Kidney (tissue), 2 donors: ENCODE measurements around the genes C3, GPR108 and INSR.

- PRO-cap, result no peak
- RRBS, result no CpG with 5 or more reads among the region's 20 CpGs
Measured at GRCh38 chr19:6469001-6470169, 5.3 kb downstream of the CRB3 start.

DNA sequence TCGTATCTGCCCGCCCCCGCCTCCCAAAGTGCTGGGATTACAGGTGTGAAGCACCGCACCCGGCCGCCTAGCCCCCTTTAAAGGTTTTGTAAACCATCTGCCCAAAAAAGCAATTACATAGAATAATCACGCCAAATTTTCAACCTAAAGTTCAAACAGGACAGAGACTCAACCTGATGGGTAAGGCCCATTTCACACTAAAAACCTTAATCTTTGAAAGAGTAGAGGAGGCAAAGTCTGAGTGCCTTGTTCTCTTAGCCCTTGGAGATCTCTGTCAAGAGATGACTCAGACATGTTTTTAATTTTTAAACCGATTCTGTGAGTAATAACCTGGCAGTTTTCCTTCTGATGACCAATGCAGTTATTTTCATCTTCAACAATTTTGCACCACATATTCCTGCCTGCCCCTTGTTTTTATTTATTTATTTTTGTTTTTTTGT is 11.6 kb upstream of the TNFSF9 start:
- PRO-cap, result no peak
- RRBS, result no CpG with 5 or more reads among the region's 8 CpGs

DNA sequence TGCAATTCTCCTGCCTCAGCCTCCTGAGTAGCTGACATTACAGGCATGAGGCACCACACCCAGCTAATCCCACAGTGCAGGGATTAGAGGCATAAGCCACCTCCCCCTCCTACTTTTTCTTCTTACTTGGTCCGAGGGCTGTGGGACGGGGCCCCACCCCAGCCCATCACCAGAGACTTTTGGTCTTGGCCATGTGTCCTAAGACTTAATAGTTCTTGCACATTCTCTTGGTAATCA is 17.8 kb upstream of the CD70 start:
- PRO-cap, result no peak
- RRBS, result no CpG with 5 or more reads among the region's 2 CpGs

DNA sequence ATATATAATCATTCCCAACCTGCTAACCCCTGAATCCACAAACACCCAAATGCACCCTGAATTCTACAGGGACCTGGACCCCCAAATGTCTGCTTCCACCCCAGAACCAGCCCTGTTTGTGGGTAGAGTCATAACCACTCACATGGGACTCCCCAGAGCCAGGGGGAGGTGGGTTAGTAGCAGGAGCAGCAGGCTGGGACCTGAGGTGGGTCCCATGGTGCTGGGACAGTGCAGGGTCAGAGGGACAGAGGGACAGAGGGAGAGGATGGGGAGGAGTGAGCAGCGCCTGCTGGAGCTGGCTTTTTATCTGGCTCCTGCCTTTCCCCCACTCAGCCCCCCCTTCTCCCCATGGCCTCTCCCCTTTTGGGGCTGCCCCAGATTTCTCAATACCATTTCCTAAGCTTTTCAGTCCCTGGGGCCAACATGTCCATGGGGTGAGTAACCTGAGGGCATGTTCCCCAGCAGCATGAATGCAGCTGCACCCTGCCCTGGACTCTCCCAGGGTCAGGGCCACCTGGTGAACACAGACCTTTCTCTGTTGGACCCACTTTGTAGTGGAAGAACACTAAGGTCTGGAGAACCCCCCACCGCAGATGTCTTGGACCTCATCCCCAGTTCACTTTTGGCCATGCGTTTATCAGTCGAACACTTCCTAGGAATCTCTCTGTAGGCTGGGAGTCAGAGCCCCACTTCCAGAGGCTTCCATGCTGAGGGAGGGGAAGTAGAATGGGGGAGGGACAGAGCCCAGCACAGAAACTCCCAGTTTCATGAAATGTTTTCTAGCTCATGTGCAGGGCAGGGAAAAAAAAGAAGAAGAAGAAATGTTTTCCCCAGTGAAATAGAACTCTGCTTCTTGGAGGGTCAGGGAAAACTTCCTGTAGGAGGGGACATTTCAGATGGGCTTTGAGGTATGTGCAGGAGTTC is at the start of gene C3:
C3 (minus strand) TSS at position 277 of the 924 bp plus-strand sequence.
- PRO-cap, result unidirectional peak, minus-strand start at position 277 of the sequence
- RRBS, result no CpG with 5 or more reads among the region's 4 CpGs

GRCh38 chr19:6736845-6737721 is at the start of gene GPR108:
Gene GPR108, minus strand, starts transcription at chr19:6737580.
- PRO-cap, result unidirectional peak, minus-strand start at chr19:6737290; unidirectional peak, minus-strand start at chr19:6737571
- RRBS, result under 1% methylated on average over 9 of the region's 62 CpGs

GRCh38 chr19:6760509-6761313 is 6.5 kb downstream of the SH2D3A start:
- PRO-cap, result no peak
- RRBS, result 96% methylated on average over 3 of the region's 22 CpGs

DNA sequence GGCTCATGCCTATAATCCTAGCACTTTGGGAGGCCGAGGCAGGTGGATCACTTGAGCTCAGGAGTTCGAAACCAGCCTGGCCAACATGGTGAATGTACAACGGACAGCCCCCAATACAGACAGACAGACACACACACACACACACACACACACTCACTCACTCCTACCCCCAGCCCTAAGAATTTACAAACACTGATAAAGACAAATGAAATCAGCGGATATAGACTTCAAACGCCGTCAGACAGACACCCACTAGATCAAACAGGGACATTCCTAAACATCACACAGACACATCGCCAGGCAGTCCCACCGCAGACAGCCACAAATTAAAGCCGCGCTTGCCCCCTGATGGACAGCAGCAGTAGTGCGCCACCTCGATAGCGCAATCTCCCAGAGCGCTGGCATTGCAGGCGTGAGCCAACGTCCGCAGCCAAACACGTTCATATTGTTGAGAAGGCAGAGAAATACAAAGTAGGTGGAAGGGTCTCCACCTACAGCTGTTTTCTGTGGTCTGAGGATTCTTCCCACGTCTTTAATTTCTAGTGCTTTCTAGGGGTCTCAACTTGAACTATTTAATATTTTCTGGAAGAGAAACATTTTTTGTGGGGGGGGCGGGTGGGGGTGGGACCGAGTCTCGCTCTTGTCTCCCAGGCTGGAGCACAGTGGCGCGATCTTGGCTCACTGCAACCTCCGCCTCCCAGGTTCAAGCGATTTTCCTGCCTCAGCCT is 24.6 kb upstream of the ADGRE1 start:
- PRO-cap, result no peak
- RRBS, result no CpG with 5 or more reads among the region's 26 CpGs

- PRO-cap, result no peak
- RRBS, result no CpG with 5 or more reads among the region's 12 CpGs
Measured at GRCh38 chr19:6863481-6864021, 23.8 kb upstream of the ADGRE1 start.

GRCh38 chr19:6997679-6998125 is 23.5 kb downstream of the MBD3L2B start:
- PRO-cap, result no peak
- RRBS, result 67% methylated on average over 1 of the region's 7 CpGs

- PRO-cap, result unidirectional peak, minus-strand start at chr19:7159590
- RRBS, result no CpG with 5 or more reads among the region's 13 CpGs
Measured at GRCh38 chr19:7159406-7160025, 90.0 kb downstream of the ZNF557 start.

DNA sequence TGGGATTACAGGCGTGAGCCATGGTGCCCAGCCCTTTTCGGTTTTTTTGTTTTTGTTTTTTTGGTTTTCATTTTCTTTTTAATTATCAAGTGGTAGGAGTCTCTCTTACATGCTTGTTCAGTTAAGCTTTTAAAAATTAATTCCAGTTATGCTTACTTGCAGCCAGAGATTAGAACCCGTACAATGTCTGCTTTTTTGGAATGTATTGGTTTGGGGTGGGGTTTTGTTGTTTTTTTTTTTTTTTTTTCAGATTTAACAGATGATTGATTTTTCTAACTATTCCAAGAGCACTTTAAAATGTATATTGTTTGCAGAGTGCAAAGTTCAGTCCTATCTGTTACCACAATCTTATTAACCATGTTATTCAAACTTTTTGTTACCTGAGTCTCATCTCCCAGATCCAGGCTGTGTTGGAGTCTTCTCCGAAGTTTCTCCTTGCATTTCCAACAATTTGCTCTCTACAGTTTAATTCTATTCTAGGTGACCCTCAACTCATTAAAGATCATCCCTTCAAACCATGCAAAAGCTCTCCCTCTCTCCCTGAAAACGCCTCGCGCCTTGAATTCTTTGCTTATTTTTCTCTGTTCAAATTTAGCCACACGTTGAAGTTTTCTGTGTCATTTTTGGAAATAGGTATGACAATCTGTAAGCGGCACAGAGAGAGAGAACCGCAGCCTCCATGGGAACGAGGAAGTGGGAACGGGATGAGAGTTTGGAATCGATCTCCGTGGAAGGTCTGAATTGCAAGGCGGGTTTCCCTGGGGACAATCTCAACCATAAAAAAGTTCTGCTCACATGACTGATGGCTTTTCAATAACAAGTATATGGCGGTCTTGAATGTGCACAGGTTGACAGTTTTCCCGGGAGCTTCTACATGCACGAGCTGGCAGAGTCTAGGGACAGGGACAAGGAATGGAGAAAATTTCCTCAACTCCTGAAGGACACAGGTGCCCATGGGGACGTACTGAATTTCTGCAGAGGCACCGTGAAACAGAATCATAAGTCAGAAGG is 91.1 kb downstream of the INSR start:
- PRO-cap, result no peak
- RRBS, result no CpG with 5 or more reads among the region's 20 CpGs

GRCh38 chr19:7293712-7294706 is at the start of gene INSR:
Gene INSR, minus strand, starts transcription at chr19:7294414.
- PRO-cap, result unidirectional peak, minus-strand start at chr19:7294024; bidirectional peak, plus-strand start at chr19:7294582, minus-strand start at chr19:7294414
- RRBS, result 3% methylated on average over 42 of the region's 128 CpGs

- PRO-cap, result no peak
- RRBS, result no CpG with 5 or more reads among the region's 12 CpGs
Measured at GRCh38 chr19:7337231-7338188, 11.2 kb upstream of the ARHGEF18 start.

GRCh38 chr19:7415493-7416148 is 66.9 kb downstream of the ARHGEF18 start:
- PRO-cap, result no peak
- RRBS, result no CpG with 5 or more reads among the region's 16 CpGs

GRCh38 chr19:7500742-7501725 is 3.7 kb downstream of the TEX45 start:
- PRO-cap, result no peak
- RRBS, result 4% methylated on average over 45 of the region's 104 CpGs

- PRO-cap, result no peak
- RRBS, result no CpG with 5 or more reads among the region's 5 CpGs
Measured at GRCh38 chr19:7506855-7507113, 9.1 kb upstream of the ZNF358 start.

GRCh38 chr19:7514970-7515775 is 730 bp upstream of the ZNF358 start:
- PRO-cap, result no peak
- RRBS, result no CpG with 5 or more reads among the region's 17 CpGs

DNA sequence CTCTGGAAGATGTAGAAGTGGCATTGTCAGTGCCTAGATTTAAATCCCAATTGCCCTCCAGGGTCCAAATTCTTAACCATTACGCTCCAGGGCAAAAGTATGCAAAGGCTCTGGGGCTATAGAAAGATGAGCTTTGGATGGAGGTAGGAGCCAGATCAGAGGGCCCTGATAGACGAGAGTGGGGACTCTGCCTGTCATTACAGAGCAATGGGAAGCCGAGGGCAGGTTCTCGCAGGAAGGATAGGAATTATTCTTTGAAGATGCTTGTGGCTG is 664 bp upstream of the MCOLN1 start:
- PRO-cap, result no peak
- RRBS, result no CpG with 5 or more reads among the region's 4 CpGs

DNA sequence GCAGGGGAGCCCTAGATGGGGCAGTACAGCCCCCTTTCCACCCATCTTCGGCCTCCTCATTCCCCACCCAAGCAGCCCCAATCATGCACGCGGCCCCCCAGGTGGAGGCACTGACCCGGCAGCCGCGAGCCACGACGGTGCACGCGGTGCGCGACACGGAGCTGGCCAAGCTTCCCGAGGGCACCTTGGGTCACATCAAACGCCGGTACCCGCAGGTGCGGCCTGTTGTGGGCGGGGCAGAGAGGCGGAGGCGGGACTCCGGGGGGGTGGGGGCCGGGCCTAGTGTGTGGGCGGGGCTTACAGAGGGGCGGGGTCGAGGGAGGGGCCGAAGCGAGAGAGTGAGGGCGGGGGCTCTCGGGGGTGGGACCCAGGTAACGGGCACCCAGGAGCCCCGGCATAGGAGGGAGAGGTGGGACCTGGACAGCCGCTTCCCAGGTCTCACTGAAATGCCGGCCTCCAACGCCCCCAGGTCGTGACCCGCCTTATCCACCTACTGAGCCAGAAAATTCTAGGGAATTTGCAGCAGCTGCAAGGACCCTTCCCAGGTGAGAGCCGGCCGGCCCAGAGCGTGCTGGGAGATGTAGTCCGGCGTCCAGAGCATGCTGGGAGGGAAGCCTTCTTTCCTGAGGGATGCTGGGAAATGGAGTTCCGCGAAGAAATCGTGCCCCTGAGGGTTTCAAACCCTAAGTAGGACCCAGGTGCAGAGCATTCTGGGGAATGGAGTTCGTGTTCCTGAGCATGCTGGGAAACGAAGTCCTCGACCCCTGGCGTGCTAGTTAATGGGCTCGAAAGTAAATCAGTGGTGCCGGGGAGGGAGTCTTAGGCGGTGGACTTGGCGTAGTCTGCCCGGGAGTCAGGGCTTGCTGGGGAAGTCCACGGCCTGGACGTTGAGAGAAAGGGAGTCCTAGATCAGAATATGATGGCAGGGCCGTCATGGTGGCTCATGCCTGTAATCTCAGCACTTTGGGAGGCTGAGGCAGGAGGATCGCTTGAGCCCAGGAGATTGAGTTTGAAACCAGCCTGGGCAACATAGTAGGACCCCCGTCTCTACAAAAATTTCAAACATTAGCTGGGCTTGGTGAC is 15.7 kb downstream of the PNPLA6 start:
- PRO-cap, result no peak
- RRBS, result 31% methylated on average over 26 of the region's 59 CpGs

DNA sequence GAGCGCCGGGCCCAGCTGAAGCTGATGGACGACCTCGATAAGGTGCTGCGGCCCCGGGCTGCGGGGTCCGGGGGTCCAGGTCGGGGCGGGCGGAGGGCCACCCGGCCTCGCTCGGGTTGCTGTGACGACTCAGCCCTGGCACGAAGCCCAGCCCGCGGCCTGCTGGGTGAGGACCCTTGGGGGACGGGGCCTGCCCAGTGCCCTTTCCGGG is 13.9 kb downstream of the XAB2 start:
- PRO-cap, result no peak
- RRBS, result 80% methylated on average over 8 of the region's 20 CpGs